Left cardiac atrium (tissue), 1 donor: ENCODE data around the gene GFI1.

GRCh38 chr1:92486426-92487363, at the start of gene GFI1:
TSS of gene GFI1 (minus strand) at chr1:92486925.
- PRO-cap, result no peak

DNA sequence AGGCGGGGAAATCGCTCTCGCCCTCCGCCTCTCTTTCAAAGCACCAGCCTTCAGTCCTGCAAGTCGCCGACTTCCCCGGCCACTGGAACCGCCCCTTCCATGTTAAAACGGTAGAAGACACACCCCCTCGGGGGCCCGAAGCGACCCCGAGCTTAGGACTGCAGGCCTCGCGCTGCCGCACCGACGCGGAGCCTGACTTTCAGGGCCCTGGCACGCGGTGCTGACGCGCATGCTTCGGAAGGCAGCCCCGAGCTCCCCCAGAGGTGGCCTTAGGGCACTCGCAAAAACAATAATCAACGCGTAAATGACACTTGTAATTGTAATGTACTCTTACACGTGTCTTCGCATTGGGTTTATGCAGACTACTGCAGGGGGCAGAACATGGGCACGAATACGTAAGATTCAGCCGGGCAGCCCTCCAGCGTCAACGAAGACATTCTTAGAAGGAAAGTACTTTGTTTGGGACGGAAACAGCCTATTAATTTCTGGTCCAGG, 378 bp upstream of the EVI5 start:
- PRO-cap, result bidirectional peak, plus-strand start at position 130 of the sequence, minus-strand start outside the sequence

DNA sequence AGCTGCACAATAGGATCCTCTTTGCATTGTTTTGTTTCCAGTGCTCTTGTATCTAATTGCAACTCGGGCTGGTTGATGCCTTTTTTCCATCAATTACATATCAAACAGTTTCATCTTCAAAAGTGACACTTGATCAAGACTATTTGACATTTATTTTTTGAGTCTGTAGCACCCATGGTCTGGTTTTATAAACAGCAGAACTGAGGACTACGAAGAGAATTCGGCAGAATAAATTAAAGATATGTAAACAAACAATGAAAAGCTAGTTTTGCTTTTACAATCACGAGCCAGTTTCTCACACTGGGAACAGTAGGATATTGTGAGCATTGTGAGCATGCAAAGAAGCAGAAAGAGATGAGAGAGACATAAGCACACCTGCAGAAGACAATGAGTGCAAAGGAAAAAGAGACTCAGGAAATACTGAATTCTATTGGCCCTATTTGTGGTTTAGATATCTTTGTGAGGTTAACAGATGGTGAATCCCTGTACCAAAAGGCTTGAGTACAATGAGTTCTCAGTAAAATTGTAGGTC, 45.3 kb downstream of the RPL5 start:
- PRO-cap, result no peak

GRCh38 chr1:93319745-93320584, 25.7 kb upstream of the DR1 start:
- PRO-cap, result no peak

- PRO-cap, result no peak
Measured at GRCh38 chr1:93347352-93347843, 1.7 kb downstream of the DR1 start.

DNA sequence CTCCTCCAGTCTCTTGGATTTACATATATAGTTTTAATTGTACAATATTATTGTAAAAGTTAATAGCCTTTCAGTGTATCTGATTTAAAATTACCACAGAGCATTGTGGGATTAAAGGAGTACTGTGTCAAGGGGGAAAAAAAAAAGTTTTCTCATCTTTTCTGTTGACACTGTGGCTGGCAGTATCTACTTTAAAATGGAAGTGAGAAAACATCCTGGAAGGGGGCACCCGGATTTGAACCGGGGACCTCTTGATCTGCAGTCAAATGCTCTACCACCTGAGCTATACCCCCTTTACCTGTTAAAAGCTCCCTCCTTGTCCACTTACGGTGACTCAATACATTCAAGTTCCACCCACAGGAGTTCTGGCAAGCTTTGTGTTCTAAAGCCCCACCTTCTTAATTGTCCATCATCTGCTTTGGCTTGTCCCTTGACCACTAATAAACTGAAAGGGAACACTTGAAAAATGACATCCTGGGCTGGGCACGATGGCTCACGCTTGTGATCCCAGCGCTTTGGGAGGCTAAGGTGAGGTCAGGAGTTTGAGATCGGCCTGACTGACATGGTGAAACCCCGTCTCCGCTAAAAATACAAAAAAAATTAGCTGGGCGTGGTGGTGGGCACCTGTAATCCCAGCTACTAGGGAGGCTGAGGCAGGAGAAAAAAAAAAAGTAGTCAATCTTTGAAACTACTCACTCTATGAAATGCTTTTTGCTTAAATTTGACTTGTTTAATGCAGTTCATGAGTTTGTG, 68.3 kb downstream of the FNBP1L start:
- PRO-cap, result no peak

- PRO-cap, result no peak
Measured at GRCh38 chr1:93577754-93578409, 103.8 kb downstream of the BCAR3 start.

DNA sequence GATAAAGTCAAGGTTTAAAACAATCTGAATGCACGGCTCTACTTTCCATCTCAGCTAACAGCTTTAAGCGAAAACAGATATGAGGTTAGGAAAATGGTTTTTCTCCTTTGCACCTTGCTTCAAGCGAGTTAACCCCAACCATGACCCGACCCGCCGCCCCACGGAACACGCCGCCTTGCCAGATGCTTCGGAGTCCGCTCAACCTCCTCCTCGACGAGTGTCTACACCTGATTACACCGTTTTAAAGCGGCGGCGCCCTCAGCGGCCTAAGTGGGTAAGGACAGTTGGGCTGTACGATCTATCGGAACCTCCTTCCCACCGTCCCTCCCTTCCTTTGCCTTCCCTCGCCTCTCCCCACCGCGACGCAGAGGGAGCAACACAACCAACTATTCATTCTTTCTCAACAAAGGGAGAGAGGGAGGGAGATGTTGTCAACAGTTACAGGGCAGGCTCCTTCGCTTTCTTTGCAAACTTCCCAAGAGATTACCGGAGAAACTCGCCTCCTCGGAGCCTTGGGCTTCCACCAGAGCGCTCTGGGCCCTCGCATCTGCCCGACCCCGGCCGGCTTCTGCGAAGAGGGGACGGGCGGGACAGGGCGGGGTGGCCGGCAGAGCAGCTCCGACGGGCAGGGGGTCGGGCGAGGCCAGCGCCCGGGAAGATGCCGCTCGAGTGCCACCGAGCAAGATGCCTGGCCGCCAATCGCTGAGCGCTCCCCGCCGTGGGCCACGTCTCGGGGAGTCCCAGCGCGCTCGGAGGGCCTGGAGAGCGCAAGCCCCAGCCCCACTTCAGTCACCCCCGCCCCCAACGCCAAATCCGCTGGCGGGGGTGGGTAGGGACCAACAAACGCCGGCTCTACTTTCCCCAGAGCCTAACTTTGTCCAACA, 775 bp downstream of the BCAR3 start:
- PRO-cap, result no peak

DNA sequence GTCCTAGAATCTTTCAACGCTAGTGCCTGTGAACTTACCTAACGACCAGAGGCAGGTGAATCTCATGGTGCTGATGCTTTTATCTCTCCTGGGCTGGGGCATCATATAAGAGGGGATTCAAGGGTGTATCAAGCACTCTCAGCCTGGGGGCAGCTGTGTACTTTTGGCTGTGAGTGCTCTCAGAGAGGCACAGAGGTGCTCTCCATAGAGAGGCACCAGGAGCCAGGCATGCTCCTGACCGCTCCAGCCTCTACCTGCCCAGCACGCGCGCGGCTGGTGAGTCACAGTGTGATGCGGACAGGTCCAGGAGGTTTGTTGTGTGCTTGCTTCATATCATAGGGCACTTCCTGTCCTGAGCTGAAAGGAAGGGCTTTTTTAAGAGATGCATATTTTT, 93.5 kb upstream of the BCAR3 start:
- PRO-cap, result no peak

- PRO-cap, result no peak
Measured at GRCh38 chr1:94061932-94062572, 58.9 kb downstream of the ABCA4 start.

GRCh38 chr1:94069357-94070083, 51.4 kb downstream of the ABCA4 start:
- PRO-cap, result no peak

GRCh38 chr1:94125640-94125963, 4.7 kb upstream of the ABCA4 start:
- PRO-cap, result no peak

GRCh38 chr1:94125973-94126261, 5.0 kb upstream of the ABCA4 start:
- PRO-cap, result no peak

DNA sequence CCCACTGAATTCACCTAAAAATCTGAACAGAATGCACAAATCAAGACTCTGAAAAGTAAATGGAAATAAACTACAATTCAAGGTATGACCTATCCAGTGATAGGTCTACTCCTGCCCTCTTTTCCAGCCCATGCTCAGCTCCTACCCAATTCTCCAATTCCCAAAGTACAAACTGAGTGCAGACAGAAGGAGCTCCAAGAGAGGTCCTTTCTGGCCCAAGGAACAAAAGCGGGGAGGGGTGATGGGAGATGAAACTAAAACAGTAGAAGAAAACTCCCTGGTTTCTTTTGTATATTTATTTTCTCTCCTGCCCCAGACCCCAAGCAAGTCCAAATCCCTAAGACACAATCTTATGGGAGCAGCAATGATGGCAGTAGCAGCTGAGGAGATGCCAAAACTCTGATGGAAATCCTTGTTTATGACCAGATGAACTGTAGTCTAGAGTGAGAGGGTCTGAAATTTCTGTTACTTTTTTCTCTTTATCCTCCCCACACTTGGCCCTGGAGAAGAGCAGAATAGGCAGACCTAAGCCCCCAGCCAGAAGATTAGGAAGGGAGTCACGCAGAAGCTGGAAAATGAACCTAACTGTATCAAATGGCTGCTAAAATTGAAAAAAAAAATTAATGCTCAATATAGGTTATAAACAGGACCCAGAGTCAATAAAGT, 45.0 kb downstream of the ARHGAP29 start:
- PRO-cap, result no peak

- PRO-cap, result no peak
Measured at GRCh38 chr1:94194286-94194838, 43.0 kb downstream of the ARHGAP29 start.

DNA sequence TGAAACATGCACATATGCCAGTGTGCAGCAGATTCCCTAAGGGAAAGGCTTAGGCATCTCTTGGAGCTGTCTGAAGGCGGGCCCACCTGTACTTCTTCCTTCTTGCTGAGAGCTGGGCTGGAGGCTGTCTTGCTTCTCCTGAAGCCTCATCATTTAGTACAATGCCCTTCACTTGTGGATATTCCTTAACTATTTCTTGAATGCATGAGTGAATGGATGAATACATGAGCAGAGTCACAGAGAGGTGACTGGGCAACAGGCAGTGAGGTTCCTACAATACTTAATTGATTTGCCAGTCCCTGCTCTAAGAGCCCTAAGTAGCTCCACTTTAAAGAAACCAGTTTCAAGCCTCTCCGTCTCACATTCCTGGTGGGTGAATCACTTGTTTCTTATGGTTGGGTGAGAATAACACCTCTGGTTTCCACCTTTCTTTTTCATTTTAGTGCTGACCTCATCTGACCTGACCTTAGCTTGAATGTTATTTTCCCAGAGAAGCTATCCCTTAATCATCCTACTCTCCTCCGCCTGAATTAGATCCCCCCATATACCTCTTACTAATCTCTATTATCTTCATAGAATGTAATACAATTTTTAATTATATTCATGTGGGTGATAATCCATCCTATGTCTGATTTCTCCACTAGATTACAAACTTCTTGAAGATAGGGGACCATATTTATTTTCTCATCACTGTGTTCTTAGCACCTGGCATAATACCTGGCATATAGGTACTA, 62.8 kb upstream of the ARHGAP29 start:
- PRO-cap, result no peak

- PRO-cap, result no peak
Measured at GRCh38 chr1:94553165-94553735, 11.7 kb upstream of the F3 start.

- PRO-cap, result no peak
Measured at GRCh38 chr1:94854304-94855333, 34.5 kb downstream of the SLC44A3 start.

GRCh38 chr1:94863176-94863821, 43.1 kb downstream of the SLC44A3 start:
- PRO-cap, result no peak

DNA sequence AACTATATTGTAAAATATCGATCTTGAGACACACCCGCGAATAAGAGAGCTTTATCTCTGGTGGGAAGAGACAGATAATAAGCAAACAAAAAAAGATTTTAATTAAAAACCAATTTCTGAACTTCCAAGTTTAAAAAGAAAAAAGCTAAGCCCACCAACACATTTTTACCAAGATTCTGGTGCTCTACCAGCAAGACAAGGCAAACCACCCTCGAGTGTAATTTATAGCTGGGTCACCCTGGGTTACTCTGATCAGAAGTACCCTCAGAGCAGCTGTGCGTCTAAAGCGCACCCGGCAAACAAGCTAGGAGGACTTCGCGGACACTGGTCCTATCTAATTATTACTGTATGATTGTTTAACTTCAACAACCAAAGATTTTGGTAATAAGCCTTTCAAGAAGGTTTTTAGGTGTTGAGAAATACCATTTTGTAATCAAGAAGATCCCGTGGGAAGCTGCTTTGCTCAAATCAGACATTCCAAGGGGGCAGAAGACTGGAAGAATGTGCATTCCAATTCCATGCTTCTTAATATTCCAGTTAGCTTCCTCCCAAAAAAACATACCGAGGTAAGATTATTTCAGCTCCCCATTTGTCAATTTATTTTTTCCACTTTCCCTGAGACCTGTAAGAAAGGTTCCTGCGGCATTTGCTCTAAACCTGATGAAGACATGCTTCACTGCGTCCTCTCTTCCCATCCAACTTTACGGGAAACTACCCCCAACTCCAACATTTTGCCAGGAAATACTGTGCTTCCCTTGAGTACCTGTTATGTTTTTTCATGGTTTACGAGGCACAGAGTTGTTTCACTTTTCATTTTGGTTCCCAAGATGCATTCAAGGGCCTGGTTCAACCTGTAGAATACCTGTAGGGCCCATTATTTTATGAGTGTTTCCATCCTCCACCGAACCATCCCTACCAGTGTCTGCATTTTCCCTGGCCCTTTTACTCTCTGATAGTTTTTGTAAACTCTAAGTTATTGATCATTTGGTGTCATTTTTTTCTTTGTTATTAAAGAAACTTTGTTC, 4.2 kb downstream of the CNN3 start:
- PRO-cap, result no peak